Body of pancreas (tissue), 2 donors: ENCODE data around the genes OR4C5, OR4C12, OR8J3, OR8K1 and OR5M3.

- PRO-cap, result no peak
- RAMPAGE, long total RNA, 2 experiments, result no peak in any of the 2 experiments
Measured at GRCh38 chr11:47305646-47306192, 46.8 kb downstream of the MYBPC3 start.

- PRO-cap, result no peak
- RAMPAGE, long total RNA, 2 experiments, result no peak in any of the 2 experiments
Measured at GRCh38 chr11:47321490-47322094, 30.9 kb downstream of the MYBPC3 start.

DNA sequence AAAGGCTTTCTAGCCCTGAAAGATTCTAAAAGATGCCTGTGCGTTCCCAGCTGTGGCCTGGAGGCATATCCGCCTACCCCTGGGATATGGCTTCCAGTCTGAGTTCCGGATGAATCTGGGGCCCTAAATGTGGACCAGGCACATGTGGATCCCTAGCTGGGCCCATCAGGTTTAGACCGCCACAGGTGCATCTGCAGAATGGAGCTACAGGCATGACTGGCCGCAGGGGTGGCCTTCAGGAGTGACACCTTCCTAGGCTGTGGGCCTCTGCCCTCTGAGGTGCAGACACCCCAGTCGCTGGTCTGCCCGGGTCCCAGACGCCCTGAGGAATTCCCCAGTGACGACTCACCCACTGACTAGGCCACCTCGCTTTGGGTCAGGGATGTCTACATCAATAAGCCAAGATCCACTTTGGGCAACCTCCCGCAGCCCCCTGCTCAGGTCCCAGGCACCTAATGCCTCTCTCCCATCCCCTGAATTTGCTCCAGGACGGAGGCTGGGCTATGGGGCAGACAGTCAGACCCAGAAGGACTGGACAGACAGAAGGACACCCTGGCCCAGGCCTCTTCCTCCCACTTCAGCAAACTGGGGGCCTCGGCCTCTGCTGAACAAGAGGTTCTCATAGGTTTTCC, 3.9 kb downstream of the SPI1 start:
- PRO-cap, result no peak
- RAMPAGE, long total RNA, 2 experiments, result no peak in any of the 2 experiments

DNA sequence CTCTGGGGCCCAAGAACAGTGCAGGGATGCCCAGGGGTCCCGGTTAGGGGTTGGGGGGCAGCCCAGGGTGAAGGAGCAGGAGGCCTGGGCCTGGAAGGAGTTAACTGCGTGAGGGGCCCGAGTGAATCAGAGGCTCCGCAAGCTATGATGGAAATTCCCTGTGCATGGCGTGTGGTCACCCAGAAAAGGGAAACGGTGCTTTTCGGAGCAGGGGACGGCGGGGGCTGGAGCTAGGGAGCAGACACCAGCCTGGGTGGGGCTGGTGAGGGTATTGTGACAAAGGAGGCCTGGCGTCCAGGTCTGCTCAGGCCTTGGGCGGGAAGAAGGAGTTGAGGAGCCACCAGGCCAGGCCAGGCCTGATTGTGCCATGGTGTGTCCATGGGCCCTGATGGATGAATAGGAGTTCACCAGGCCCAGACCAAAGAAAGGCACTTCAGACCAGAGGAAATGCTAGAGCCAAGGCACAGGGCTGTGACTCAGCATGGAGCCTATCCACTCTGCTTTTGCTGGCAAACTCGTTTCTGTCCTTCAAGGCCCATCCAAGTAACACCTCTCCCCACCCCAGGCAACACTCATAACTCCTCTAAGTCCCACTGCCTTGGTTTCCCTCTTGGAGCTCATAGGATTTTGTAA, 12.8 kb upstream of the SPI1 start:
- PRO-cap, result no peak
- RAMPAGE, long total RNA, 2 experiments, result no peak in any of the 2 experiments

DNA sequence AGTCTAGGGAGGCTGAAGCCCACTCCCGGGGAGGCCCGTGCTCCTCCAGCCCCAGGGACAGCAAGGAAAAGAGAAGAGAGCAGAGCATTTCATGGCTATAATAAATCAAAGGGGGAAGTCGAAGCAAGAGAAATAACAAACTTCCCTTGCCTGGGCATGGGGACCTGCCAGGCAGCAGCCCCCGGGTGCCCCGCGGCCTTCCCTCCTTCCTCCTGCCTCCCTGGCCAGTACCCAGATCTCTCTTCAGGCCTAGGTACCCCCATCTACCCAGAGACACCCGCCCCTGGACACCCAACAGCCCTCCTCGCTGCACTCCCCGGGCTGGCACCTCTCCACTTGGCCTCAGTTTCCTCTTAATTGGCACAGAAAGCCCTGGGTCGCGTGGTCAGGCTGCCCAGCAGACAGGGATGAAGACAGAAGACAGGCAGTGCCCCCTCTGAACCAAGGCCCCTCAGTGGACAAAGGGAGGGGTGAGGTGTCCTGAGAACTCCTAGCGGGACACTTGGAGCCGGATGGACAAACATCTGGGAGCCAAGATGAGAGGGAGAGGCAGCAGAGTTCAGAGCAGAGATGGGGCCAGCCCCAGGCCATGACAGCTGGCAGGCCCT, 12.8 kb upstream of the SLC39A13 start:
- PRO-cap, result no peak
- RAMPAGE, long total RNA, 2 experiments, result no peak in any of the 2 experiments

DNA sequence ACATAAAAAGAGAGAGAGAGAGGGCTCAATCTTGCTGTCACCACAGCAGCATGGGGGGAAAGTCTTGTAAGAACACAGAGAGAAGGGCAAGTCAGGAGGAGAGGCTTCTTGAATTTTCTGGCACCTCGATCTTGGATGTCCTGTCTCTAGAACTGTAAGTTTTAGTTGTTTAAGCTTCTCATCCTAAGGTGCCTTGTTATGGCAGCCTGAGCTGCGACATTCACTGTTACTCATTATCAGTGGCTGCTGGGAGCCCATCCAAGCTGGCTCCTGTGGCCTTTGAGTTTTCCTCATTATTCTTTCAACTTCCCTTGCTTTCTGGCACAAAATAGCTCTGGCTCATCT, 8.0 kb upstream of the PSMC3 start:
- PRO-cap, result no peak
- RAMPAGE, long total RNA, 2 experiments, result no peak in any of the 2 experiments

- PRO-cap, result no peak
- RAMPAGE, long total RNA, 2 experiments, result no peak in any of the 2 experiments
Measured at GRCh38 chr11:47434614-47434811, 8.3 kb upstream of the PSMC3 start.

DNA sequence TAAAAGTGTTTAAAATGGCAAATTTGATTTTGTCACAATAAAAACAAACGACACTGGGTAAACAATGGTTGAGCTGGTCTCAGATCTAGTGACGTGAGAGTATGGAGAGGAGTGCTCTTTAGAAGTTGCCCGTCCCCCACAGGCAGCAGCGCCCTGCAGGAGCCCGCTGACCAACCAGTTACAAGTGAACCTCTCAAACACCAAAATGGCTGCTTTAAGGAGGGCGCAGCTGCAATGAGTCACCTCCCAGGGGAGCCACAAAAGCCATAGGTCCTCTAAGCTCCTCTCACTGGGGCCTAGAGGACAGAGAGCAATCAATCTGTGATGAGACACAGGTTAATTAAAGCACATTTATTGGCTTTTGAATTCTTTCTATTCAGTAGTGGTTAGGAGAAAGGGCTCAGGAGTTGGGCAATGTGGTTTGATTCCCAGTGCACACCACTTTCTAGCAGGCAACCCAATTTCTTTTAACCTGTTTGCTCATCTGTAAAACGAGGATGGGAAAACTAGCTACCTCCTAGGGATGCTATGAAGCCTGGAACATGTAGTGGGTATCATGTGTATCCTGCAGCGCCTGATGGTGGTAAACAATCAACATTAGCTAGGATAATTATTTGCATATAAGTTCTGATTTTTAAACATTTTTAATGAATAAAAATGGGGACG, 15.6 kb upstream of the RAPSN start:
- PRO-cap, result no peak
- RAMPAGE, long total RNA, 2 experiments, result no peak in any of the 2 experiments

GRCh38 chr11:47467557-47468049, 18.7 kb upstream of the RAPSN start:
- PRO-cap, result no peak
- RAMPAGE, long total RNA, 2 experiments, result no peak in any of the 2 experiments

DNA sequence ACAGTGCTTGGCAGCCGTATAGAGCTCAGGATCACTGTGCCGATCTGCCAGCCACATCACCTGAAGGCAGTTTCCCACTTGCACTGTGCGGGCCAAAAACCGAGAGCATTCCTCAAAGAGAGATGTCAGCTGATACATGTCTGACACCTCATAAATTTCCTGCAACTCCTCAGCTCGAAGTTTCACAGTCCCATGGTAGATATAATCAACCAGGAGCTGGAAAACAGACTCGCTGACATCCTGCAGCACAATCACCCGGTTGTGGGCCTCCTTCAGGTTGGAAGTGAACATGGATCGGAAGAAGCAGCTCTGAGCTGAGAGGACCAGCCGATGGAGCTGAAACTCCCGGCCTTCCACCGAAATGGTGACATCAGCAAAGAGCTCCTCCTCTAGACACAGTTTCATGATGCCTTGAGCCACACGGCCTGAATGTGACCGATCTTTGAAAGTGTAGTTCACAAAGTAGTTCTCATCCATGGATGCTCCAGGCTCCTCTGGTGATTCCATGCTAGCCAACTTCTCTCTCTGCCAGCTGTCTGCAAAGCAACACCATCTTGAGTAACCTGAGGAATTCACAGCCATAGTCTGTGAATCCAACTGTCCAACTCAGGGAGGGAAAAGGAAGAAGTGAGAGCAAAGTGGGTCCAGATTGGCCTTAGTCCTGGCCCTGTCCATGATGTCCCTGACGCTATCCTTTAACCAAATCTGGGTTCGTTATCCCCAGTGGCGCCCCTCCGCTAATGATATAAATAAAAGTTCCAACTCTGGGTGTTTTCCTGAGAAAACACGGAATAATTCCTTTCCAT, 1.1 kb downstream of the KBTBD4 start:
- PRO-cap, result no peak
- RAMPAGE, long total RNA, 2 experiments, result no peak in any of the 2 experiments

DNA sequence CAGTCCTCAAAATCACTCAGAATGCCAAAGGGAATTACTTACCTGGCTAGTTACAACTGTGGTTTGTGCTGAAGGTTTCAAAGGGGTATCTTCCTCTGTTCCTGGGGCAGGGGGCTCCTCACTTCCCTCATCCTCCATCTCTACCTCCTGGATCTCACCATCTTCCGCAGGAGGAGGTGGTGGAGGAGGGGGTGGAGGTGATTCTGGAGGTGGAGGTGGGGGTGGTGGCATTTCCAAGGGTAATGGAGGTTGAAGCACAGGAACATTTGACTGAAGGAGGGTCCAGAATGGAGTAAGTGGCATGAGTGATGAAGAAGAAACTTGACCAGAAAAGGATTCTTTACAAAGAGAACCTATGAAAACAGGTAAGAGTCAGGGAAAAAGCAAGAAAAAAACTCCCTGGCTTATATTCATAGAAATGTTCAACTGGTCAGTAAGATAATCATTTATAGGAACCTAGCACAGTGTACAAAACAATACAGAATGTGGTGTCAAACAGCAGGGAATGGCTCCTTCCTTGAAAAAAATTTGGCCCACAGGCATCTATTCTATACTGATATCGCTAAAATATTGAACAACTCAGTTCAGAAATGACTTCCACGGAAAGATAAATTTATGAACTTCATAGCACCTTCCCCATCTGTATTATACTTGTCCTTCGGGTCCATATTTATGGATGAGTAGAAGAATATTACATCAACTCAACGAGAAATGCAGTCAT, 9.4 kb upstream of the AGBL2 start:
- PRO-cap, result no peak
- RAMPAGE, long total RNA, 2 experiments, result no peak in any of the 2 experiments

GRCh38 chr11:47920305-47920907, 60.0 kb upstream of the PTPRJ start:
- PRO-cap, result no peak
- RAMPAGE, long total RNA, 2 experiments, result no peak in any of the 2 experiments

DNA sequence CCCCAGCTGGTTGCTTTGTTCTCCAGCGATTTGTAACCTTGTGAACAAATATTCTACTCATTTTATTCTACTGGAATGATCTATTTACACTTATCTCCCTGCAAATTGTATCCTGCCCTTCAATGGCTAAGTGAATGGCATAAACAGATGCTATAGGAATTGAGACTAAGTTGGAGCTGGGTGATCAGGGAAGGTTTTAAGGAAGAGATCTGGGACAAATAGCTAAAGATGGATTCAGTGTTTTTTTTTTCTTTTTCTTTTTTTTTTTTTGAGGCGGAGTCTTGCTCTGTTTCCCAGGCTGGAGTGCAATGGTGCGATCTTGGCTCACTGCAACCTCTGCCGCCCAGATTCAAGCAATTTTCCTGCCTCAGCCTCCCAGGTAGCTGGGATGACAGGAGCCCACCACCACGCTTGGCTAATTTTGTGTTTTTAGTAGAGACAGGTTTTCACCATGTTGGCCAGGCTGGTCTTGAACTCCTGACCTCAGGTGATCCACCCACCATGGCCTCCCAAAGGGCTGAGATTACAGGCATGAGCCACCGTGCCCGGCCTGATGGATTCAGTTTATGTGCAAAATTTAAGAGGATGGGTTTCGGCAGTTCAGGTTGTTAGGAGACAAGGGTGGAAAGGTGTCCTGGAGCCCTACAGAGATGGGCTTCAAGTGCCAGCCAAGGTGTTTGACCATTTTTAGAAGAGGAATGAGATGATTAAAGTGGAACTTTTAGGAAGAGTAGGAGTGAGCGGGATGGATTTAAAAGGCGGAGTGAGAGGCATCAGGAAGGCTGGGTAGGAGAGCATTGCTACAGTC, 97.7 kb downstream of the PTPRJ start:
- PRO-cap, result no peak
- RAMPAGE, long total RNA, 2 experiments, result no peak in any of the 2 experiments

DNA sequence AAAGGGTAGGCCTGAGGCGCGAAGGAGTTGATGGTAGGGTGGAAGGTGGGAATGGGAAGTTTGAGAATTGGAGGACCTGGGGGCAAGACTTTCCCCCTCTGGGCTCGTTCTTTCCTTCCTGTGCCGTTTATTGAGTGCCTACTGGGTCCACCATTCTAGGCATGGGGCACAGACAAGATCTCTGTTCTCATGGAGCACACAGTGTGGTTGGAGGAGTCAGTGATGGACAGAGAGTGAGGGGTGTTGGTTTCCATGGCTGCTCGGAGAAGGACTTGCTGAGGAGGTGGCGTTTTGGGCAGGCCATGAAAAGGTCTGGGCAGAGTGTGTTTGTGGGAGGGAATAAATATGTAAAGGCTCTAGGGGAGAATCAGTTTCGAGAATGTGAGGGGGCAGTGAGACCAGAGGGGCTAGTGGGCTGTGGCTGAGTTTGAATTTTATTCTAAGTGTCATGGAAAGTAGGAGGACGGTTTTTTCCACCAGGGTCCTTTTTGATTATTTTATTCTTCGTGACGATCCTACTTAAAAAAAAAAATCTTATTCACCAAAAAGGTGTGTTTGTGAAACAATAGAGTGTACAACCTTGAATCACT, 107.8 kb upstream of the OR4B1 start:
- PRO-cap, result no peak
- RAMPAGE, long total RNA, 2 experiments, result no peak in any of the 2 experiments

- PRO-cap, result no peak
- RAMPAGE, long total RNA, 2 experiments, result no peak in any of the 2 experiments
Measured at GRCh38 chr11:48366364-48366736, at the start of gene OR4C5. Gene OR4C5, minus strand, starts transcription at chr11:48366465.

DNA sequence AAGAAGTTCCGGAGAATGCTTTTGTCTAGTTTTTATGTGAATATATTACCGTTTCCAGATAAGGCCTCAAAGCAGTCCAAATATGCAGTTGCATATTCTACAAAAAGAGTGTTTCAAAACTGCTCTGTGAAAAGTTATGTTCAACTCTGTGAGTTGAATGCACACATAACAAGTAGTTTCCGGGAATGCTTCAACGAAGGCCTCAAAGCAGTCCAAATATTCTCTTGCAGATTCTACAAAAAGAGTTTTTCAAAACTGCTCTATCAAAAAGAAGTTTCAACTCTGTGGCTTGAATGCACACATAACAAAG, 67.9 kb downstream of the TRIM51G start:
- PRO-cap, result no peak
- RAMPAGE, long total RNA, 2 experiments, result no peak in any of the 2 experiments

DNA sequence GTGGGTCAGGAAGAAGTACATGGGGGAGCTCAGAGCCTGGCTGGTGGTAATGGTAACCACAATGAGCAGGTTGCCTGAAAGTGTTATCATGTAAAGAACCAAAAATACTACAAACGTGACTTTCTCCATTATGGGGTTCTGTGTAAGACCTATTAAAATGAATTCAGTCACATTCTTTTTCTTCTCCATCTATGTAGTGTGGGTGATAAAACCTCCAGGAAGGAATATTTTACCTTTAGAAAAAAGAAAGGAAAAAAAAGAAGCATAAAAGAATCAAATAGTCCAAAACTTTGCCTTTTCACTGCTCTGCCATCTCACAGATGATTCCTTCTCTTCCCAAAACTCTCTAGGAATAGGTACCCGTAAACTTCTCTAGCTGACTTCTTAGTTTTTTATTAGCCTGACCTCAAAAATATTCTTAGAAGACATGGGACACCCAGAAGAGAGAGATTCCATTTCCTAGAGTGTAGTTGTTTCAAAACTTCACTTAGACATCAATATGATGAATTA, at the start of gene OR4C12:
Gene OR4C12 (minus strand): TSS at position 223 of the 510 bp plus-strand sequence.
- PRO-cap, result no peak
- RAMPAGE, long total RNA, 2 experiments, result no peak in any of the 2 experiments

- PRO-cap, result no peak
- RAMPAGE, long total RNA, 2 experiments, result no peak in any of the 2 experiments
Measured at GRCh38 chr11:56140038-56140595, at the start of gene OR8J3. Gene OR8J3, minus strand, starts transcription at chr11:56140201.

DNA sequence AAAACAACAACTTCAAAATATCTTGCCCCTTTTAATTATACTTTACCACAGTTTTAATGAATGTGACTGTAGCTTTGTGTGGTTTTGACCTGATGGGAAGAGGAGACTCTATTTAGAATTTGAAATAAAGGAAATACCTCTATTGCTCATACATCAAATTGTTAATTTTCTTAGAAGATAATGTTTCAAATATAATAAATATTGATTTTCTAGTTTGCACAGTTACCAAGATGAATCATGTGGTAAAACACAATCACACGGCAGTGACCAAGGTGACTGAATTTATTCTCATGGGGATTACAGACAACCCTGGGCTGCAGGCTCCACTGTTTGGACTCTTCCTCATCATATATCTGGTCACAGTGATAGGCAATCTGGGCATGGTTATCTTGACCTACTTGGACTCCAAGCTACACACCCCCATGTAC, at the start of gene OR8K1:
Gene OR8K1 (plus strand): TSS at position 231 of the 428 bp plus-strand sequence.
- PRO-cap, result no peak
- RAMPAGE, long total RNA, 2 experiments, result no peak in any of the 2 experiments

GRCh38 chr11:56473168-56473515, at the start of gene OR5M3:
Gene OR5M3, minus strand, starts transcription at chr11:56473352.
- PRO-cap, result no peak
- RAMPAGE, long total RNA, 2 experiments, result no peak in any of the 2 experiments